RPMI7951 (cell line): ENCODE measurements around the genes PGAP2, OR52B4, OR51E1 and OR51I1.

DNA sequence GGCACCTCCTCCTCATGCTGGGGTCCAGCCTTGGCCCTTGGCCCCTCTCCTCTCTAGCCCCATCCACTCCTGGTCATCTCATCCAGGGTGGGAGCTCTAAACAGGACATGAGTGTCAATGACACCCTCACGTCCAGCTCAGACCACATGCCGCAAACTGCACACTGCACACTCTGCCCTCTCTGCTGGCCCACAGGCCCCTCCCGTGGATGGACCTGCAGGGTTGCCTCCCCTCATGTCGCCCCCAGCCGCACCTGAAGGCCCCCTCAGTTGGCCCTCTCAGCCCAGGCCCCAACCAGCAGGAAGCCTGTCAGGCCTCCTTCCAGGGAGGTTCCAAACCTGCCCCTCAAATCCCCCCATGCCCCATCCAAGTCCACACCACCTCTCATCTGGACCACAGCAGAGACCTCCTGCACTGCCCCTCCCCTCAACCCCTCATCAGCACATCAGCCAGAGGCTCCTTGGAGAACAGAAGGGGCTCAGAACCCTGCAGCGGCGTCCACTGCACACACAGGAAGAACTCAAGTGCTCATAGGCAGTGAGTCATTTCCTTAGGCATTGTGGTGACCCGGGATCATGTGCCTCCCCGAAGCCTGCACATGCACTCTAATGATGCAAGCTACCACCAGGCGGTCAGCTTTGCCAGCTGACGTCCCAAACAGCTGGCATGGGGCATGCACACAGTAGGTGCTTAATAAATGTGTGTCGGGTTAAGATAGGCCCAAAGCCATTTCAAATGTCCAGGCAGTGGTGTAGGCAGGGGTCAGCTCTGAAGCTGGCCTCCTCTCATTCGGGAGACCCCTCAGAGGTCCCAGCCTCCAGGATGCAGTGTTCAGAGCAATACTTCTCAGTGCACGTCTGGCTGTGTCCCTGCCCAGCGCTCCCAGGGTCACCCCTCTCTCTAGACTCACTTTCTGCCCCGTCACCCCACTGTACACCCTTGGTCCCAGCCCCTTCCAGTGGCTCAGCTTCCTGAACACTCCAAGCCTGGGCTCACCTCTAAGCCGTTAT is 3.4 kb upstream of the SLC22A18 start:
- RAMPAGE, long total RNA, result no peak

GRCh38 chr11:2924368-2924941 is 4.8 kb downstream of the PHLDA2 start:
- RAMPAGE, long total RNA, result no peak

- RAMPAGE, long total RNA, result no peak
Observed at GRCh38 chr11:2927314-2927966, 1.8 kb downstream of the PHLDA2 start.

DNA sequence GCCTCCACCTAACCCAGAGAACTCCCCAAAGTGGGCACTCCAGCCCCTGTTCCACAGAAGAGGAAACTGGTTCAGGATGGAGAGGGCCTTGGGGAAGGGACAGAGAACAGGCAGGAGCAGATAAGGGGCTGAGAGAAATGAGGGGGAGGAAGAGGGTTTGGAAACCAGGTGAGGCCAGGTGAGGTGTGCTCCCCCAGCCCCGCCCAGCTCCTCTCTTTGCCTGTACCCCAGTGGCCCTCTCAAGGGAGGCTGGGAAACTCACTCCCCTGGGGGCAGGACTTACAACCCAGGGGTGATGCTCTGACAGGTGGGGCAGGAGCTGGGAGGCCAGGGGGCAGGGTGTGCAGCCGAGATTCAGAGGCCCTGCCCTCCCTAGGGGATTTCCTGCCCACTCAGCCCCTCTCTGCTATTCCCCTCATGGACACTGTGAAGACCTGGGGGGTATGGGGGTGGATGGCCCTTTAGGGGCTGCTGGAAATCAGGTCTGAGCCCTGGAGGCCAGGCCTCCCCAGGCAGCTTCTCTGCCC is 2.4 kb upstream of the PHLDA2 start:
- RAMPAGE, long total RNA, result no peak

- RAMPAGE, long total RNA, result no peak
Observed at GRCh38 chr11:3042144-3043019, 14.8 kb downstream of the CARS1 start.

DNA sequence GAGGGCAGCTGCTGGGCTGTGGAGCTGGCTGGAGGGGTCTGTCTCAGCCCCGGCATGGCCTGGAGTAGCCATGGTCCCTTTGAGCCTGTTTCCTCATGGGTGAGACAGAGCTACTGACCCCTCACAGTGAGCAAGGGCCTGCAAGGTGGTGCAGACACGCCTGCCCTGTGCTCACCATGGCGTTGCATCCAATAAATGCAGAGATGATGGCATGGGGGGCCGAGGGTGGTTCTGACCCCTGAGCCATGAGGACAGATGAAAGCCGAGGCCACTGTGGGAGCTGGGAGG is 33.5 kb upstream of the CARS1 start:
- RAMPAGE, long total RNA, result no peak

- RAMPAGE, long total RNA, result no peak
Observed at GRCh38 chr11:3155994-3157161, 8.7 kb downstream of the OSBPL5 start.

- RAMPAGE, long total RNA, result no peak
Observed at GRCh38 chr11:3164224-3164585, 905 bp downstream of the OSBPL5 start.

- RAMPAGE, long total RNA, result no peak
Observed at GRCh38 chr11:3645600-3646259, 802 bp downstream of the ART1 start.

DNA sequence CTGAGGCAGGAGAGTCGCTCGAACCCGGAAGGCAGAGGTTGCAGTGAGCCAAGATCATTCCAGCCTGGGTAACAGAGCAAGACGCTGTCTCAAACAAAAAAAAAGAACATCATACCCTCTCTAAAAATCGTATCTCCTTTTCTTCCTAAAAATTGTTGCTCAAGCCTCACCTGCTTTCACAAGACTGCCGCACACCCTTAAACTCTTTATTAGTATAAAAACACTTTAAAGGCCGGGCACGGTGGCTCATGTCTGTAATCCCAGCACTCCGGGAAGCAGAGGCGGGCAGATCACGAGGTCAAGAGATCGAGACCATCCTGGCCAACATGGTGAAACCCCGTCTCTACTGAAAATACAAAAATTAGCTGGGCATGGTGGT is 9.9 kb downstream of the NUP98 start:
- RAMPAGE, long total RNA, result no peak

GRCh38 chr11:3807831-3808935 is at the start of gene PGAP2:
Gene PGAP2, plus strand, starts transcription at chr11:3808560.
- RAMPAGE, long total RNA, result no peak

DNA sequence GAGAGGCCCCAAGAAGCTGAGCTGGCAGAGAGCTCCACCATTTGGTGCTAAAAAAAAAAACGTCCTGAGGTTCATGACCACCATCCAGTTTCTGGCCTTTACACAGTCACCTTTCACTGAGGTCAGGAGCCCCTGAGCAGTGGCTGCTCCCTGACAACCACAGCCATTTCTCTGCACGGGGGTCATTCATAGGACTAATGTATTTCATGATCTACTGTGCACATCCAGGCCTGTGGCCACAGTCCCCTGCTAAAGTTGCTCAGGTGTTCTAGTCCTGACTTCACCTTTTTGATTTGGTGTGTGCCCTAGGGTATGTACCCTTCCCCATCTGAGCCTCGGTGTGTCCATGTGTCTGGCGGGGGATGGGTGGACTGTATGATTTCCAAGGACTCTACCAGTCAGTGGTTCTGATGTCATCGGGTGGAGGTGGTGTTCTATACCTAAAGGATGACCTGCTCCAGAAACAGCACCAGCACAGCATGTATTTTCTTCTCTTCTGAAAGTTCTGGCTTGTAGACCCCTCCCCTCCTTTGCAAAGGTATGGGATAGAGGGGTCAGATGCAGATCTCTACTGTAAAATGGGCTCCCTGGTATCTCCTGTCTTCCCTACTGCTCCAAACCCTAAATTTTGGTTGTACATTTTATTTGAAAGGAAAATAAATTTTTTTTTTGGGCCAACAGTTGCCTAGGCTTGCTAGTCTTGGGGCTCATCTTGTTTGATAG is 14.9 kb downstream of the RHOG start:
- RAMPAGE, long total RNA, result no peak

DNA sequence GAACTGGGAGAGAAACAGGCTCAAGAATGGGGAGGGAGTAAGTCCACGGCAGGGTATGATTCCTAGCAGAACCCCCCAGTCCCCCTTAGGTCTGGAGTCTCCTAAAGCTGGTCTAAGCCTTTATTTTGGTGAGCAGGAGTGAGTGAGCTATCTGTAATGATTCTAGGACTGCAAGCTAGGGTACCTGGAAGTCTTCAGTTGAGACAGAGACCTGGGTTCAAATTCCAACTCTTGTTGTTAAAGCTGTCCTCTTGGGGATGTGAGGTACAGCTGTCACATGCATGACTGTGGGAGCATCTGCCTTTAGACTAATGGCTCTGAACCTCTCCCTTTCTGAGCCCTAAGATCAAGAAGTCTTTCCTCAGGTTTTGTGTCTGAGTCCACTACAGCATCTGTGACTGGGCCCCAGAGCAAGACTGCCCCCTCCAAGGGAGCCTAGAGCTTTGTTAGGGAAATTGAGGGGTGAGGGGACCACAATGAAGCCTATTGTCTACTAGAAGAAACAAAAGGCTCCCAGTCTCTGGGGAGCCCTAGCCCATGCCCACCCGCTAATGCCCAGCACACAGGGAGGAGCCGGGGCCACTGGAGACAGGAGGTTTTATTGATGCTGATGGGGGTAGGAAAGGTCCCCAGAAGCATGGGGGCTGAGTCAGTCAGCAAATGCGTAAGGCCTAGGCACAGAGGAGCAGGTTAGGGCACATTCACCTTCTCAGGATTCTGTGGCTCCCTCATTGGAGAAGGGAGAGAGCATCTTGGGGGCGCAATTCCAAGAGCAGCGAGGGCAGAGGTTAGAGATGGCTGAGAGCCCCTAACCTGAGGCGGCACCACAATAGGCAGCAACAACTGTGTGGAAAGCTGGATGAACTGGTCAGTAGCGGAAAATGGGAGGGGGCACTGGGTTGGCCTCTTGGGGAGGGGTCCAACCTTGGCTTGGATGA is 14.1 kb downstream of the RHOG start:
- RAMPAGE, long total RNA, result no peak

DNA sequence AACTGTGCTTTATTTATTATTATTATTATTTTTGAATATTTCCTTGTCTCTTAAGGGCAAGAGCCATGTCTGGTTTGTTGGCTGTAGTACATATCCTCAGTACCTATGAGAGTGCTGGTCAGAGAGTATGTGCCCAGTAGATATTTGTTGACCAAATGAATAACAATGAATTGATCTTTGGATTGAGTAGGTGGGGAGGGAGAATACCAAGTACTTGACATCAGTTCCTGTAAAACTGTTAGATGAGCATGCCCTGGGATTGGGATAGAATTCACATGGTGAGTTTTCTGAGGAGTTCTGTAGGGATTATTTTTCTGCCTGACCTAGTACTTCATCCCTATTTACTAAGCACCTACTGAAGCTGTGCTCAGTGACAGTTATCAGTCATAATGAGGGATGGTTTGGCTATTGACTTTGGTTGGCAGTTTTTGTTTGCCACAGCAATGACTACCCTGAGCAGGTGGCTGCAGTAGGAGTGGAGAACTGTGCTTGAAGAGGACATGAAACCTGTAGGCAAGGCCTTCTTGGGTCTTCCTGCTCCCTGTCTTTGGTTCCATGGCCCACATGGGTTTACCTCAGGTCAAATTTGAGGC is 11.5 kb downstream of the STIM1 start:
- RAMPAGE, long total RNA, result no peak

- RAMPAGE, long total RNA, result no peak
Observed at GRCh38 chr11:3879852-3880564, 24.5 kb downstream of the STIM1 start.

DNA sequence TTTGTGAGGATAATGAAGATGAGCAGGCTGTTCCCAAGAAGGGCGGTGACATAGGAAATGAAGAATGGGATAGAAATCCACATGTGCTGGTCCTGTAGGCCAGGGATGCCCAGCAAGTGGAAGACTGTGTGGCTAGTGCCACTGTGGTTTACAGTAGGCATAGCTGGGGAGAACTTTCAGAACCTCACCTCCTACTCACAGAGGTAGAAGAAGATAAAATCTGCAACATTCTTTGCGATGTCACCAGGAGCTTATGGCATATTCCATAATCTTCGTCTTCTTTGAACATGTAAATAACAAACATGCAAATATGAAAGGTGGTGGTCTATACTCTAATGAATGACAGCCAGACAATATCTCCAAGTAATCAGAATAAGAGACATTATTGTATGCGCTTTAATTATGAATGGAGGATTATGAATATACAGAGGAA is at the start of gene OR52B4:
TSS of gene OR52B4 (minus strand) at position 252 of the 433 bp plus-strand sequence.
- RAMPAGE, long total RNA, result no peak

DNA sequence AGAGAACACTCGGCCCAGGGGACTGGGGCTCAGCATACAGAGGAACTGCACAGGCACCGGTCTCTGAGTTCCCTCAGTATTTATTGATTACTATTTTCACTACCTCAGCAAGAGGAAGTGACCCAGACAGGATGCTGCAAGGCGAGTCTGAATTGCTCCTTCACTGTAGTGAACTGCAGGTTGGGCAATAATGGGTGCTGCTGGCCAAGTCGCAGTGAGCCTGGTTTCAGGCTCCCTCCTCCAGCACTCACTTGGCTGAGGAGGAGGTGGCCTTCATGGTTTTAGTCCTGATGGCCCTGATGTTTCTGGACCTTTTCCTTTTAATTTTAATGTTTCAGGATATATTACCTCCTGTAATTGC is 10.4 kb downstream of the OR52K2 start:
- RAMPAGE, long total RNA, result no peak

GRCh38 chr11:4643615-4644060 is at the start of gene OR51E1:
Gene OR51E1, plus strand, starts transcription at chr11:4643982.
- RAMPAGE, long total RNA, result no peak

- RAMPAGE, long total RNA, result no peak
Observed at GRCh38 chr11:5288006-5288638, 13.6 kb downstream of the OR51B4 start.

DNA sequence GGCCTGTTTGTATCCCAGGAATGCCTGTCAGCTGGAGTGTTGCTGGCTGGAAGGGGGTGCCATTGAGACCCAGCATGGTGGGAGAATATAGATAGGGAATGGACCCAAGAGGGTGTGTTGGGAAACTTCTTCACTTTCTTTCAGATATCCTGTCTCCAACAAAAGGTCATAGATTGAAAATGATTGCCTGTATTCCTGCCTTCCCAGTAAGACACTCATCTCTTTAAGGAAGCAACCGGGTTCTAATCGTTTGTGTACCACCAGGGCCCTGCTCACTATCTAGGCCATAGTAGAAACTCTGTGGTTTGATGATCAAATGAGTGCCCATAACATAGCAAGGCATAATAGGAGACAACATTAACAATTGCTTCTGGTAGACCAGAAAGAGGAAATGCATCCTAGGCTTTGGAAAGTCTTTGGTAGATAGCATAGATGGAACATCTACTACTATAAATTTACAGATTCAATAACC is at the start of gene OR51I1:
TSS of gene OR51I1 (minus strand) at position 76 of the 472 bp plus-strand sequence.
- RAMPAGE, long total RNA, result no peak